Myometrial cell (primary cell): Measurements from ENCODE around the genes HLA-DMA and TAPBP.

DNA sequence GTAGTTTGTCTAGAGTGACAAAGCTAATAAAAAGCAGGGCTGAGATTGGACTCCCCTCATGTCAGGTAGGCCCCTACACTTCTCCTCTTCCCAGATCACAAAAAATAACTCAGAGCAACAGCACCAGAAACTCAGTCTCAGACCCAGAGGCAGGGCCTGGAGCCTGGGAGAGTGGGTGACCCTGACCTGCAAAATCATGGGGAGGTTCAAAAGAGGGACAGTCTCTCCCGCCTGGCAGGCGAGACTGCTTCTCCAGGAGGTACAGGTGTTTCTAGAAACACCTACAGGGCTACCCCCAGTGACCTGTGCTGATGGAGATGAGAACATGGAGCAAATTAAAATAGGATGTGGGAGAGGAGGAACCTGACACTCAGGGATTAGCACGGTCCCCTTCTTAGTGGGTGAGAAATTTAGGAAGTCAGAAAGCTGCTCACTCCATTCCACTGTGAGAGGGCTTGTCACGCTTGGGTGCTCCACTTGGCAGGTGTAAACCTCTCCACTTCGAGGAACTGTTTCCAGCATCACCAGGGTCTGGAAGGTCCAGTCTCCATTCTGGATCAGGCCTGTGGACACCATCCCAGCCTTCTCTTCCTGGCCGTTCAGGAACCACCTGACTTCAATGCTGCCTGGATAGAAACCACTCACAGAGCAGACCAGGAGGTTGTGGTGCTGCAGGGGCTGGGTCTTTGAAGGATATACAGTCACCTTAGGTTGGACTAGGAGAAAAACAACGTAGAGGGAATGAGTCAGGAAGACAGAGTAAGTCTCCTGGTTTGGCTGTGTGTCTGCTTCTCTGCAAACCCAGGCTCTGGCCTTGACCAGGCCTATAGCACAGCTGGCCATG is 8.3 kb downstream of the HLA-DRB1 start:
- RAMPAGE, long total RNA, result no peak

DNA sequence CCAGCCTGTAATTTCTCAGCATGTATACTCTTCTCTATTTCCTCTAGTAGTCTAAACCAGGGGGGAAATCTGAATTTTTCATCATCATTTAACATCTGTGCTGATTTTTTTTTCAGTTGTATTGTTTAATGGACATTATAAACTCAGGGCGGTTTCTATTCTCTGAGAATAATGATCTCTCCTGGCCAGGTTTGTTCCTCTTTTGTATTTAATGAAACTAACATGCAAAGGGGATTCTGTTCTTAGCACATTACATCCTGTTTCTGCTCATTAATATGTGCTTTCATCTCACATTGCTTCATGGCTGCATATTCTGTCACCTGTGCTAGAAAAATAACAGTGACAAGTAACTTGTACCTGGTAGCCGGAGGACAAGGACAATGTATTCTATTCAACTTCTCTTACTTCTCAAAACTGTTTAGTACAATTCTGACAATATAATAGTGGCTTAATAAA is 819 bp downstream of the HLA-DOB start:
- RAMPAGE, long total RNA, result no peak

GRCh38 chr6:32943923-32944290 is 3.1 kb upstream of the HLA-DMB start:
- RAMPAGE, long total RNA, result no peak

DNA sequence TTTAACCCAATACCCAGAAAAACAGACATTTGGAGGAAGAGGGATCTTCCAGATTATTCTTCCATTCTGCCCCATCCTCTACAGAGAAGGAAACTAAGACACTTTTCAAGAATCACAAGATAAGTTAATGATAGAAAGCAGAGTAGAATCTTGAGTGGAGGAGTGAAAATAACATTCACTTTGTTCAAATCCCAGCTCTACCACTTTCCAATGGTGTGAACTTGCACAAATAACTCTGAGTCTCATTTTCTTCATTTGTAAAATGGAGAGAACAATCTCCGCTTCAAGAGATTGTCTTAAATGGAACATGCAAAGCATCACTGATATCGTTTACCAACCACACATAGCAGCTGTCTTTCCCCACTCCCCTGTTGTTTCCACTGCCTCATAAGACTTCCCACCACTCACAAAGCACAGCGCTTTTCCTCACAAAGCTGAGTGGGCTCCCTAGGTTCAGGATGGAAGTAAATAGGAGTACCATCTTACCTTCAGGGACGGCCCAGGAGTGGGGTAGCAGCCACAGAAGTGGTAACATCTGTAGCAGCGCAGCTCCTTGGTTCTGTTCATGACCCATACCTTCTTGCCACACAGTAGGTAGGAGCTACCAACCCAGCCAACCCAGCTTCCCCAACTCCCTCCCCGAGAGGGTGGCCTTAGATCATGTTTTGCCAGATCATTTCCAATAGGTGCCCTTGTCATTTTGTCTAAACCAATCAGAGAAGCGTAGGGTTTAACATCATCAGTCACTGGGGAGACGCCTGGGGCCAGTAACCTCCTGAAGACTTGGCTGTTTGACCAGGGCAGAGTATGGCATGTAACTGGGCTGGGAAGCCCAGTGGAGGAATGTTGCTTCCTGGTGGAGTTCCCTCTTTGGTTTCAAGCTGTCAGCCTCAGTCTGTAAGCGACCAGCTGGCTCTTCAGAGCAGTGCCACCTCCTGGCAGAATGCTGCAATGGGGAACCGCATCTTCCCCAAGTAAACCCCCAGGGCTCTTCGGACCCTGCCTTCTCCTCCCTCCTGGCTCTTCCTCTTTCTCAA is at the start of gene HLA-DMA:
HLA-DMA (minus strand) TSS at position 635 of the 1,037 bp plus-strand sequence.
- RAMPAGE, long total RNA, result no peak

DNA sequence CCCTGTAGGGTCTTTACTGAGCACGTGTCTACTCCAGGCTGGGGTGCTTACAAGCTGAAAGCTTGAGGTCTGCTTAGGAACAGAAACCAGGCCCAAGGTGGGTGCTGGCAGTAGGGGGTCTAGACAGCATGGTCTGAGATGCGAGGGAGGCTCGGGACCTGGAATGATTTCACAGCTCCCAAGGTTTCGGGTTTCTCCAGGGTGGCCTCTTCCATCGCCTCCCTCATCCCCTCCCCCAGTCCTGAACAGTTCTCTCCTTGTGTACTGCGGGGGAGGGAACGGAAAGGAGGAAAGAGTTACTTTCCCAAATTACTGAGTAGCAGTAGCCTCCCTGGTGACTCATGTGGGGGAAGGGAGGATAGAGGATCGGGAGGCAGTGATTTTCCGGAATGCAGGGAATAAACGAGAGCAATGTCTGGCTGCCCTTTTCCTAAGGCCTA is 1.3 kb downstream of the BRD2 start:
- RAMPAGE, long total RNA, result no peak

DNA sequence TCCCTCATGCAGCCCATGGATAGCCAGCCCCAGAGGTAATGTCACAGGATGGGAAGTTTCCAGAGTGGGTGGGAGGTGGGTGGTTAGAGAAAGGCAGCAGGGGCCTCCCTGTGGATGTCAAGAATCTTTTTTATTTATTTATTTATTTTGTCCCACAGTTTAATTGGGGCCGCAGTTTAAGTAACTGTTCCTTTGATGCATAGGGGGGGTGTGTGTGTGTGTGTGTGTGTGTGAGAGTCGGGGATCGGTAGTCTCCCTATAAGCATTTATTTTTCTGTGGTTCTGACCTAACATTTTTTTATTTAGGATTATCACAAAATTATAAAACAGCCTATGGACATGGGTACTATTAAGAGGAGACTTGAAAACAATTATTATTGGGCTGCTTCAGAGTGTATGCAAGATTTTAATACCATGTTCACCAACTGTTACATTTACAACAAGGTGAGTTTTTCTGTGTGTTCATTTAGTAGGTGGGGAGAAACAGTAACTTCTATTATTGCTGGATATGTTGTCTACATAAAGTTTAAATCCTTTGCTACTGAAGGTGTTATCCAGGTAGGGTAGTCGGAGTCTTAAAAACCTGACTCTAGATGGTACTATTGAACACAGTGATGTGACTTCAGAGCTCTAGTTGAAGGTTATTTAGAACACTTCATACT is 6.8 kb downstream of the BRD2 start:
- RAMPAGE, long total RNA, result no peak

- RAMPAGE, long total RNA, result no peak
Observed at GRCh38 chr6:33067602-33068109, 8.1 kb upstream of the HLA-DPB1 start.

- RAMPAGE, long total RNA, result no peak
Observed at GRCh38 chr6:33081018-33081651, 5.3 kb downstream of the HLA-DPB1 start.

- RAMPAGE, long total RNA, result no peak
Observed at GRCh38 chr6:33121644-33121998, 45.8 kb downstream of the HLA-DPB1 start.

- RAMPAGE, long total RNA, result no peak
Observed at GRCh38 chr6:33199492-33199794, 1.0 kb downstream of the RXRB start.

DNA sequence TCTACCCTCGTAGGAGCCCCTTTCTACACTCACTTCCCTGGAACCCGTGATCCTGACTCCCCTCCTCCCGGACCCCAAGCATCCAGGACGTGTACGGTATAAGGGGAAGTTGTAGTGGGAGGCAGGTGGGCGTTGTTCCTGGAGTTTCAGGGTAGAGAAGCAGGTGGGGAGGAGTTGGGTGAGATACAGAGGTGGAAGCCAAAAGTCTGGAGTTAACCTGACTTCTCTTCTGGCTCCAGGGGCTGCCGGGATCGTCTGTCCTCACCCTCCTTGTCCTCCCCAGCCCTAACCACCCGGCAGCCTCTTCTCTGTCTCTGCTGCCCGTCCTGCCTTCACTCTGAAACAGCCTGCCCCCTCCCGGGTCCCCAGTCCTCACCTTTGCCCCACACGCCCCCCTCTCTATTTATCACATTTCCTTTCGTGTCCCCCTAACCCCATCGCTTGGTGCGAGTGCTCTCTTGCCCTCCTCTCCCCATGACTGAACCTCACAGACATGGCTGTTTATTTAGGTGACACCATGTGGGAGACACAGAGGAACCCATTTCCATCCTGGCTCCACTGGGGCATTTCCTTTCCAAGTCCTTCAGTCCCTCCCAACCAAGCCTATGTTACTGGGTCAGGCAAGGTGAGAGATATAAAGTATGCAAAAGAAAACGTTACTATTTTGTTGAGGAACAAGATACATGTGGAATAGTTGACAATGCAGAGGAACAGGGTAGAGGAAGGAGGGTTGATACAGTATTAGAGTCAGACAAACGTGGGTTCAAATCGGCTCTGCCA is 5.7 kb downstream of the RING1 start:
- RAMPAGE, long total RNA, result no peak

- RAMPAGE, long total RNA, result no peak
Observed at GRCh38 chr6:33248335-33248863, 23.3 kb downstream of the VPS52 start.

DNA sequence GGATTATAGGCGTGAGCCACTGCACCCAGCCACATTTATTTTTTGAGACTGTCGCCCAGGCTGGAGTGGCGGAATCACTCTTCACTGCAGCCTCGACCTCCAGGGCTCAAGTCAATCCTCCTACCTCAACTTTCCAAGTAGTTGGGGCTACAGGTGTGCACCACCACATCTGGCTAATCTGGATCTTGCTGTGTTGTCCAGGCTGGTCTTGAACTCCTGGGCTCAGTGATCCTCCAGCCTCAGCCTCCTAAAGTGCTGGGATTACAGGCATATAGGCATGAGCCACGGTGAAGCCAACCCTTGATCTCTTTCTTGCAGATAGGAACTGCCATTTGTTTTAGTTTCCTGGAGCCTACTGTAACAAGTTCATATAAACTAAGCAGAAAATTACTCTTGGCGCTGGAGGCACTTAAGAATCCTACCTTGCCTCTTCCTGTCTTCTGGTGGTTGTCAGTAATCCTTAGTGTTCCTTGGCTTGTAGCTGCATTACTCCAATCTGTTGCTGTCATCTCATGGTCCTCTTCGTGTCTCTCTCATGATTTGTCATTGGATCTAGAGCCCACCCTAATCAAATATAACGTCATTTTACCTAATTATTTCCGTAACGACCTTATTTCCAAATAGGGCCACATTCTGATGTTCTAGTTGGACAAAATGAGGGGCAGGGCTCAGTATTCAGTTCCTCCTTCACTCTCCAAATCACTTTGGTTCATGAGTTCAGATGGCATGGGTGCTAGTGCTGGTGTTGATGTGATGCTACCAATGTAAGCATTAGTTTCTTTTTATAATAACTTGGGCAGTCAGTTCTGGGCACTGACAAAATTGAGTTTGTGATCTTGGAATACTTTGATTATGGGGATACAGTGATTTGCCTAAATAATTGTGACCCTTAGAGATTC is 2.5 kb upstream of the B3GALT4 start:
- RAMPAGE, long total RNA, result no peak

DNA sequence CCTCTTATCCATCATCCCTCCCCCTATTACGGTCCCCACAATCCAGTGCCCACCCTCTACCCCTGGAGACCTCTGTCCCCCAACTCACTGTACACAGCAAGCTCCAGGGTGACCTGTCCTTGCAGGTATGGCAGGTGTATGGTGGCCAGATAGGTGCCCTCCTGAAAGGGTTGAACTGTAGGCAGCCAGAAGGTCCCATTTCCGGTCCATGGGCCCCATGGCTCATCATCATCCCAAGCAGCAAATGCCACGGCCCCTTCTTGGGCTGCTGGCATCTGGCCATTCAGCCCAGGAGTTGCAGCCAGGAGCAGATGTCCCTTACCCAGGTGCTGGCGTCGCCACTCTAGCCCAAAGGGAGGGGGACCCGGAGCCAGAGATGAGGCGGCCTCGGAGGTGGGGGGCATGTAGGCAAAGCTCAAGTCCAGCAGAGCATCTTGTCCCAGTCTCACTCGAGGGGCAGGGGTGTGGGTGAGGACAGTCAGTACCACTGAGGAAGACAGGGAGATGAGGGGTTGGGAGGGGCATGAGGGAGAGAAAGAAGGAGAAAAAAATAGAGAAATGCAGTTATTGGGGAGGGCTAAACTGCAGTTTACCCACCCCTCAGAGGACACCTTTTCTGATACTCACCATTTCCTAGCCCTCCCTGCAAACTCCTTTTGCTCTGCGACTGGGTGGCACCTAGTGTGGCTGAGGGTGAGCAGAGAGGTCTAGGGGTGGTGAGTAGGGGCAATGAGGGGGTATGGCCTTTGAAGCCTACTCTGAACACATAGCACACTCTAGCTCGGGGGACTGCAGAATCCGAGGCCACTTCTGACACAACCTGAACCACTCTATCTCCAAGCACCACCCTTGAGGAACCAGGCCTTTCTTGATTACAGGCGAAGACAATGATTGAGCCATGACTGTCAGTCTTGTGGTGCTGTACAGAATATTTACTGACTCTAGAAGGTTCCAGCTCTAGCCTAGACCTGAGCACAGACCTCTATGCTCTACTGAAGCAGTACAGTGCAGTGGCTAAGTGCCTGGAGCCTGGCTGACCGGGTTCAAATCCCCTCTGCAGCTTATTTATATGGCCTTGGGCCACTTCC is 6.5 kb upstream of the RGL2 start:
- RAMPAGE, long total RNA, result no peak

DNA sequence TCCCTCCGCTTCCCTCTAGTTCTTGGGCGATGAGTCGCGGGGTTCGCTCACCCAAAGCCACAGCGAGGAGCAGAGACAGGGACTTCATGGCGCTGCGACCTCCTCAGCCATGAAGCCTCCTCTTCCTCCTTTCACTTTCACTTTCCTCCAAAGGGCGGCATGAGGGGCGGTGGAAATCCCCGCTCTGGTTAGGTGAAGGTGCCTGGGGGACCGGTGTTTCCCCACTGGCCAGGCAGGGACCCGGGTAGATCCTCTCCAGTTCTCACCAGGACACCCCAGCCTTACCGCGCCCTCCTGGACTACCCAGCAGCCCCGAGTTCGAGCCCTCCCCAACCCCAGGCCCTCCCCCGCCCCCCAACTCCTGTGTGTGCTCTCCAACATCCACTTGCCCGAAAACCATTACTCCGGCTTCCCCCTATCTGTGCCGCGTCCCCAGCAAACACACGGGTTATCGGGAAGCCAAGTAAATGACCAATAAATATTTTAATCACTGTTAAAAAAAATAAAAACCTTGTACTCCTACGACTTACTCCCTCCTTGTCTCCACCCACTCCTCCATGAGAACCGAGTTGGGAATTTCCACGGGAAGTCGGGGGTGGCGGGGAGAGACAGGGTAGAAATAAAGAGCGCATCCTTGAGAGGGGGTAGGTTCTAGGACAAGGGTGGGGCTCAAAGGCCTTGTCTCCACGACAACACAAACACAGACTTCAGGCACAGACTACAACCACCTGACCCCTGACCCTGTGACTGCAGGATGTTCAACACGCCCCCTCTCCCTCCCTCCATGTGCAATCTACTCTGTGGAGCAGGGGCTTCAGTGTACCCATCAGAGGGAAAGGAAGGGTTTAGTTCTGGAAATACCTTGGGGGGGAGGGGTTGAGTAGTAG is at the start of gene TAPBP:
TAPBP (minus strand) TSS at position 125 of the 887 bp plus-strand sequence.
- RAMPAGE, long total RNA, result start-site peak on the minus strand centred at position 120 of the sequence, 22 bp wide, 296 and 190 reads in 2 replicates; start-site peak on the minus strand centred at position 254 of the sequence, 78 bp wide, 155 and 81 reads in 2 replicates

DNA sequence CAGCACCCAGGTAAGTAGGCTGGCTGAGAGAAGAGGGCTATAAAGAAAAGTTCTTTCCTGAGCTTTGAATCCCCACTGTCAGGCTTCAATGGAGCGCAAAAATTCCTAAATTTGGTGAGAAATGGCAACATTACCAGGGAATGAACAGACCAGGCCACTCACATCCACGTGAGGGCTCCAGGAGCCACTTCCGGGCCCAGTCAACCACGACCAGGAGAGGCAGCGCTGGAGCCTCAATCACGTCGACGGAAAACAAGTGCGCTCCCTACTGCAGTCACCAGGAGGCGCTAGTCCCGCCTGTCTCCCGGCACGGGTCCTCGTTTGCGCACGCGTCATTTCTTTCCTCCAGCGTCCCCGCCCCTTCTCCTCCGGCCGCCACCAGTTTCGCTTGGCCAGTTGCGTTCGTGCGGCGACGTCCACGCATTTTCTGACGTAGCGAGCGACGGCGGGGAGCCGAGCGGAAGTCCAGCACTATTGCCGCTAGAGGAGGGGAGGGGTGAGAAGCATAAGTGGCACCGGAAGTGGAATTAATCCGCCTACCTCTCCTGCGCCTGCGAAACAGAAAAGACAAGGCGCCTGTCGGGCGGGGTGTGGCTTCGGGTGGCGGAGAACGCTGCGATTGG is 382 bp upstream of the KIFC1 start:
- RAMPAGE, long total RNA, result no peak

GRCh38 chr6:33414142-33415487 is 3.3 kb downstream of the CUTA start:
- RAMPAGE, long total RNA, result no peak

DNA sequence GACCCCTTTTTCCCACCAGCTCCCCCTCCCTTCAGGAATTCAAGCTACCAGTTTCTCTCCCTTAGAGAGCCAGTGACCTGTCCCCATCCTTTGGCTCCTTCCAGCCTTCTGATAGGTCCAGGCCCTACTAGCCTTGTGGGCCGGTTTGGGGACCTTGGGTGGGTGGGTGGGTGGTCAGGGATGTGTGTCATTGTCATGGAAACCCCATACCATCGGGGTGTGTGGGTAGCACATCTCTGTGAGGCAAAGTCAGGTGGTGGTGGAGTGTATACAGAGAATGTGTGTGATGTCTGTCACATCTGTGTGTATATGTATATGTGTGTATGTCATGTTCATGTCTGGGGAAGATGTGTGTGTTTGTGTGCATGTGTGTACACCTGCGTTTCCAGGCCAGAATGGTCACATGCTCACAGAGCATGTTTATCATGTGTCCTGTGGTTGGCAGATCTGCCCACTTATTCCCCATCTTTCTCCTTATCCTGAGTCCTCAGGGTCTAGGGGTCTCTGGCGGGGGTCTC is 7.0 kb downstream of the SYNGAP1 start:
- RAMPAGE, long total RNA, result no peak

- RAMPAGE, long total RNA, result no peak
Observed at GRCh38 chr6:33429370-33430047, 9.6 kb downstream of the SYNGAP1 start.

GRCh38 chr6:33431783-33432541 is 12.1 kb downstream of the SYNGAP1 start:
- RAMPAGE, long total RNA, result no peak